Cardiac muscle cell (in vitro differentiated cells and primary cell): Measurements from ENCODE around the gene EMP1.

GRCh38 chr12:12809135-12809479 lies 4.0 kb upstream of the DDX47 start:
- RAMPAGE, long total RNA, result no peak
- RRBS, result no CpG with 5 or more reads among the region's 2 CpGs

- RAMPAGE, long total RNA, result no peak
- RRBS, result no CpG with 5 or more reads among the region's 6 CpGs
These were observed 22.3 kb downstream of the DDX47 start for GRCh38 chr12:12835363-12836007.

- RAMPAGE, long total RNA, result no peak
- RRBS, result no CpG with 5 or more reads among the region's 10 CpGs
These were observed 13.1 kb downstream of the HEBP1 start for GRCh38 chr12:12986892-12987488.

GRCh38 chr12:13196308-13197021 lies at the start of gene EMP1:
EMP1 (plus strand) TSS chr12:13196726.
- RAMPAGE, long total RNA, result no peak
- RRBS, result no CpG with 5 or more reads among the region's 12 CpGs

GRCh38 chr12:13222221-13222753 lies 25.8 kb downstream of the EMP1 start:
- RAMPAGE, long total RNA, result no peak
- RRBS, result no CpG with 5 or more reads among the region's 4 CpGs

GRCh38 chr12:13362078-13362416 lies 165.5 kb downstream of the EMP1 start:
- RAMPAGE, long total RNA, result no peak
- RRBS, result no CpG with 5 or more reads among the region's 4 CpGs

DNA sequence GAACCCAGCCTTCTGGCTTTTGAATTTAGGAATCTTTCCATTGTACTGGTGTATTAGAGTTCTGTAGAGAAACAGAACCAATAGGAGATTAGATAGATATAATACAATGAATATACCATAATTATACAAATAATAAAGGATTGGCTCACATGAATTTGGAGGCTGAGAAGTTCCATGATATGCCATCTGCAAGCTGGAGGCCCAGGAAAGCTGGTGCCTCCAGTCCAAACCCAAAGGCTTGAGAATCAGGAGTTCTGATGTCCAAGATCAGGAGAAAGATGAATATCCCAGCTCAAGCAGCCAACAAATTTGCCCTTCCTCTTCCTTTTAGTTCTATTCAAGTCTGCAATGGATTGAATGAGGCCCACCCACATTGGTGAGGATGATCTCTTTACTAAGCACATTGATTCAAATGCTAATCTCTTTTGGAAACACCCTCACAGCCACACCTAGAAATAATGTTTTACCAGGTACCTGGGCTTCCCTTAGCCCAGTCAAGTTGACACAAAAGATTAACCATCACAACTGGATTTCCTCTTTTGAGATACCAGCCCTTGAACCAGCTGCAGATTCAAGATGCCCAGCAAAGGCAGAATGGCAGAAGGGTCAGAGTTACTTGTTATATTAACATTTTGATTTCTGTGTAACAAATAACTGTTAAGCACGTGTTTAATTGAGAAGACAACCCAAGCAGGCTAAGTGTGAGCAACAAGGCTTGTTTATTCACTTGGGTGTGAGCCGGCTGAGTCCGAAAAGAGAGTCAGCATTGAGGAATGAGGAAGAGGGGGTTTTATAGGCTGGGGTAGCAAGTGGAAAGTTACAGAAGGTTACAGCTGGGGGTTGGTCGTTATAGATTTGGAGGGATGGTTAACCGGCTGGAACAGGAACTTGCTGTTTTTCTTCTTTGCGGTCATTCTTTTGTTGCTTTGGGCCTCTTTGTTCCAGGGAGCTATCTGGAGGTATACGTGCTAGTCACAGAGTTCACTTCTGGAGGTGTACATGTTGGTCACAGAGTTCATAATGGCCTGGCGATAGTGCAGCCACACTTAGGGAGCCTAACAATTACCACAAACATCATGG lies 180.2 kb downstream of the EMP1 start:
- RAMPAGE, long total RNA, result no peak
- RRBS, result no CpG with 5 or more reads among the region's 8 CpGs

DNA sequence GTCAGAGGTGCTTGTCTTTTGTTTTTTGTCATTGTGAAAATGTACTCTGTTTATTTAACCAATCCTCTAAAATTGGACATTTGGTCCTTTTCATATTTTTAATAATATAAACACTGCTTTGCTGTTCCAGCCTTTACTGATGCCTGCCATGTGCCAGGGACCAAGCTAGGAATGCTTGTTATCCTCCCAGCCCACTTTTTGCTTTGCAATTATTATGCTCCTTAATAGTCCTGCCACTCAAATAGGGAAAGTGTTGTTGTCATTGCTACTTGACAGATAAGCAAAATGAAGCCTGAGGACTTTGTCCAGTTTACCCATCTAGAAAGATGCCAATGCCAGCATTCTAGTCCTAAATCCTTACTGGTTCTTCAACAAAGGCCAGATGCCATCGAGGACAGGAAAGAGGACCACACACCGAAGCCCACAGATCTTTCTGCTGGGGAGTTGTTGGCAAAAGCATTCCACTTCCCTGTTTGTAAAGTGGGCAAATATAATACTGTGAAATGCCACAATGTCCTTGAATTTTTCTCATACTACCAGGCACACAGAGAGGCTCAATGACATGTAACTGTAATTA lies 246.5 kb downstream of the EMP1 start:
- RAMPAGE, long total RNA, result no peak
- RRBS, result no CpG with 5 or more reads among the region's 2 CpGs

DNA sequence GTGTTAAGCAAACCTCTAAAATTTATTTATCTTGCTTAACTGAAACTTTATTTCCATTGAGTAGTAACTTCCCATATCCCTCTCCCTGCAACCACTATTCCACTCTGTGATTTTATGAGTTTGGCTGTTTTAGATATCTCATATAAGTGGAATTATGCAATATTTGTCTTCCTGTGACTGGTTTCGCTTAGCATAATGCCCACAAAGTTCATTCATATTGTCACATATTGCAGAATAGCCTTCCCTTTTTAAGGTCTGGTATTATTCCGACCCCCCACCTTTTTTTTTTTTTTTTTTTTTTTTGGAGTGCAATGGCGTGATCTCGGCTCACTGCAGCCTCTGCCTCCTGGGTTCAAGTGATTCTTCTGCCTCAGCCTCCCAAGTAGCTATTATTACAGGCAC lies 247.6 kb downstream of the EMP1 start:
- RAMPAGE, long total RNA, result no peak
- RRBS, result no CpG with 5 or more reads among the region's 4 CpGs

- RAMPAGE, long total RNA, result no peak
- RRBS, result no CpG with 5 or more reads among the region's 2 CpGs
These were observed 237.2 kb downstream of the GRIN2B start for GRCh38 chr12:13744251-13744496.

DNA sequence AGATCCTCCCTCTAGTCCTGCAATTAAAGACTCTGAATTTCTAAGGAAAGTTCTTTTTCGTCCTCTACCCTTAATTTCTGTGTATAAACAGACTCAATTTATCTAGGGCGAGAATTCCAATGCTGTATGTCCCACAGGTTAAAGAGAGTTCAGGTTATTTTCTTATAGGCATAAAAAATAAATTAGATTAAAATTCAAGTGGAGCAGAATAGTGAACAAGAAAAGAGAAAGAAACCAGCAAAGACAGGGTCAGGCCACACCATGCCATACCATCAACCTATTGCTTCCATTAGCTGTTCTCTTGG lies 24.6 kb downstream of the GRIN2B start:
- RAMPAGE, long total RNA, result no peak
- RRBS, result no CpG with 5 or more reads among the region's 2 CpGs

DNA sequence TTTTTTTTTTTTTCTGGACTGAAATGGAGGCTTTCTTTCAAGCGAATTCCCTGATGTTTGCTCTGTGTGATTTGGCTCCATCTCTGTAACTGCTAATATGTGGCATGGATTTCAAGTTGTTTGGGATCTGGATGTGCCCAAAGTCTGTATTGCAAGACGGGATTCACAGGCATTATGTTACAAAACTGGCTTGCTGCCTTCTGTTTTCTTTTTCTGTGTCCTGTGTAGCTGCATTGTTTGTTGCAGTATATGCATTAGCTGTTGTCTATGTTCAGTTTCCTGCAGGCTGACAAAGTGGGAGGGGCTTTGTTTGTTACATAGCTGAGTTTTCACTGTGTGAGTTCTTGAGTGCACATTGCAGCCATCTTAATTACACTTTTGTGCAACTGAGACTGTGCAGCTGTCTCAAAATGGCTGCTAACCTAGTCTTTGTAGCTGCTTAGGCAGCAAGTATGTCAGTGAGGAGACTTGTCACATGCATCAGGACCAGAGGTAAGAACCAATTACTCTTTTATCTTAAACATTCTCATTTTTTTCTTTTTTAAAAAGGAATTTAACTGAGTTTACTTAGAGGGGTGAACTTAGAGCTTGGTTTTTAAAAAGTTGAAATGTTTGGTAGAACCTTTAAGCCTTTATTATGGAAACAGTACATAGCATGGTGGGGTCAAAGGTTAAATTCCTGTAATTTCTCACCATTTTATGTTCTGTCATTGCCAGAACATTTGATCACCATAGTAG lies 19.6 kb downstream of the ATF7IP start:
- RAMPAGE, long total RNA, result start-site peak on the plus strand centred at position 376 of the sequence, 59 bp wide, 47 and 79 reads in 2 replicates
- RRBS, result no CpG with 5 or more reads among the region's 2 CpGs

GRCh38 chr12:14614623-14615391 lies 47.1 kb upstream of the PLBD1 start:
- RAMPAGE, long total RNA, result no peak
- RRBS, result no CpG with 5 or more reads among the region's 4 CpGs

GRCh38 chr12:14665461-14665736 lies 31.0 kb downstream of the GUCY2C start:
- RAMPAGE, long total RNA, result no peak
- RRBS, result no CpG with 5 or more reads among the region's 2 CpGs

DNA sequence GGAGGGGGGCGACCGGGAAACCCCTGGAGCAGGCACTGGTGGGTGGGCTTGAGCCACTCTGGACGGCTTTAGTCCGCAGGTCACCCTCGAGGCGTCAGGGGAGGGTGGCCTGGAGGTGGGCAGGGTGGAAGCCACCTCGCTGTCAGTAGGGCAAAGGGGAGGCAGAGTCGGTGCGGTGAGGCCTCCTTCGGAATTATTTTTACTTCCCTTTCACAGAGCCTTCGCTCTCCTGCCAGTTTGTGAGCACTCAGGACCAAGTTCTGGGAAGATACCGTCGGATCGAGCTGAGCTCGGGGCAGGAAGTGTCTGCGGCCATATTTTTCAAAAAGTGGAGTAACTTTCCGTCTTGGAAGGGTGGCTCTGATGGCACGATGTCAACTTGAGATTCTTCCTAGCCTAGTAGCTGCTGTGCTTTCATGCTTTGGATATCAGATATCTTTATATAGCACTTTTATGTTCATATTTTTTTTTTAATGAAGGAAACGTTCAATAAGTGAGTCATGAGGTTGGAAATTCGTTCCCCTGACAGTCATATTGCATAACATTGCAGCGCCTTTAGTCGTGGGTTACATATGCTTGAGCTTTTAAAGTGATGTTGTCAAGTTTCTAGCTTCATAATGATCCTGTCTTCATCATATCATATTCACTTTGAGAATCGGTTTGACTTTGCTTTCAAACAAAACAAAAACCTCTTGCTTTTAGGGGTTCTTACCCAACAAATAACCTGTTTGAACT lies 1.0 kb downstream of the H2AJ start:
- RAMPAGE, long total RNA, result no peak
- RRBS, result no CpG with 5 or more reads among the region's 23 CpGs

- RAMPAGE, long total RNA, result no peak
- RRBS, result no CpG with 5 or more reads among the region's 6 CpGs
These were observed 9.3 kb downstream of the ERP27 start for GRCh38 chr12:14928835-14929539.

- RAMPAGE, long total RNA, result no peak
- RRBS, result no CpG with 5 or more reads among the region's 17 CpGs
These were observed 3.7 kb upstream of the ERP27 start for GRCh38 chr12:14941481-14942999.

- RAMPAGE, long total RNA, result no peak
- RRBS, result no CpG with 5 or more reads among the region's 8 CpGs
These were observed 9.0 kb downstream of the ARHGDIB start for GRCh38 chr12:14952190-14952994.

GRCh38 chr12:15137819-15138532 lies 83.2 kb downstream of the RERG start:
- RAMPAGE, long total RNA, result no peak
- RRBS, result no CpG with 5 or more reads among the region's 3 CpGs

GRCh38 chr12:15181022-15181826 lies 40.0 kb downstream of the RERG start:
- RAMPAGE, long total RNA, result no peak
- RRBS, result no CpG with 5 or more reads among the region's 5 CpGs